ENCODE results near the gene GBX2.

DNA sequence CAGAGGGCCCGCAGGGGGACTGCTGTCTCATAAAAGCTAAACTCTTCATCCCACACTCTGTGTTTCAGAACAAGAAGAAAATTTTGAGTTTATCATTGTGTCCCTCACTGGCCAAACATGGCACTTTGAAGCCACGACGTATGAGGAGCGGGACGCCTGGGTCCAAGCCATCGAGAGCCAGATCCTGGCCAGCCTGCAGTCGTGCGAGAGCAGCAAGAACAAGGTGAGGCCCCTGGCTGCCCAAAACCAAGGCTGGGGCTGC lies 131.8 kb downstream of the GBX2 start:
- PRO-cap, result no peak
- RAMPAGE, long total RNA, result no peak

DNA sequence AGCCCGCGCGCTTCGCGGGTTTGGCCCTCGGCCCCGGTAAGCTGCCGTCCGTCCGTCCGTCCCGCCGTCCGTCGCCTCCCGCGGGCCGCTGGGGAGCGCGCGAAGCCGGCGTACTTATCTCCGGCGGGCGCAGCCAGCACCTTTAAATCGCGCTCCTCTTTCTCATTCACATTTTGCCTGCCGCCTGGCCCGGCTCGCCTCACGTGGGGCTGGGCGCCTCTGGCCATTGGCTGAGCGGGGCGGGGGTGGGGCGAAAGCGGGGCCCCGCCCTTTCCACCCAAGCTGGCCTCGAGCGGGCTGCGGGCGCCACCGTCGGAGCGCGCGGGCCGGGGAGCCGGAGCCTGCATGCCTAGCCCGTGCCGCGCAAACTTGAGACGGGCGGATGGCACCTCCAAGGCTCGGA lies at the start of gene GBX2:
TSS of gene GBX2 (minus strand) at position 144 of the 403 bp plus-strand sequence.
- PRO-cap, result no peak
- RAMPAGE, long total RNA, result no peak

DNA sequence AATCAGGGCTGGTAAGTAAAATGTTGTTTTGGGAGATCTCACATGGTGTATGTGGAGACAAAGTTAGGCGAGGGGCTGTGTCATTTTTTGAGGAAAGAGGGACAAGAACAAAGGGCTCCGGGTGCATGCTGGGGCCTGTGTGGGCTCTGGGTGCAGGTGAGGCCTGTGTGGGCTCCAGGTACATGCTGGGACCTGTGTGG lies 18.6 kb downstream of the IQCA1 start:
- PRO-cap, result no peak
- RAMPAGE, long total RNA, result no peak

DNA sequence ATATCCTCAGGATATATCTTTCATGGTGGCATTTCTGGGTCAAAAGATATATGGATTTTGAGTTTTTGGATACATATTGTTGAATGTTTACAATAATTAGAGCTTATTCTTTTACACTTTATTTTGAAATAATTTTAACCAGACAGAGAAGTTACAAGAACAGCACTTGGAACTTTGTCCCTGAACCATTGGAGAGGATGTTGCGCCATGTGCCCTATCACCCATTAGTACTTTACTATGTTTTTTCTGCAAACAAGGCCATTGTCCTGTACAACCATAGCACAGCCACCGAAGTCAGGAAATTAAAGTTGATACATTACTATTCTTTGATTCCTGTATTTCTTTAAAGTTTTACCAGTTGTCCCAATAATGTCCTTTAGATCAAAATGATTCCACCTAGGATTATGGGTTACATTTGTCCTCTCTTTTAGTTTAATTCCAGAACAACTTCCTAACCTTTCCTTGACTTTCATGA lies 188.8 kb downstream of the ACKR3 start:
- PRO-cap, result no peak
- RAMPAGE, long total RNA, result no peak

- PRO-cap, result no peak
- RAMPAGE, long total RNA, result no peak
Measured at GRCh38 chr2:236823020-236823791, 253.6 kb downstream of the ACKR3 start.

GRCh38 chr2:236986307-236986919 lies 99.3 kb upstream of the COPS8 start:
- PRO-cap, result no peak
- RAMPAGE, long total RNA, result no peak

DNA sequence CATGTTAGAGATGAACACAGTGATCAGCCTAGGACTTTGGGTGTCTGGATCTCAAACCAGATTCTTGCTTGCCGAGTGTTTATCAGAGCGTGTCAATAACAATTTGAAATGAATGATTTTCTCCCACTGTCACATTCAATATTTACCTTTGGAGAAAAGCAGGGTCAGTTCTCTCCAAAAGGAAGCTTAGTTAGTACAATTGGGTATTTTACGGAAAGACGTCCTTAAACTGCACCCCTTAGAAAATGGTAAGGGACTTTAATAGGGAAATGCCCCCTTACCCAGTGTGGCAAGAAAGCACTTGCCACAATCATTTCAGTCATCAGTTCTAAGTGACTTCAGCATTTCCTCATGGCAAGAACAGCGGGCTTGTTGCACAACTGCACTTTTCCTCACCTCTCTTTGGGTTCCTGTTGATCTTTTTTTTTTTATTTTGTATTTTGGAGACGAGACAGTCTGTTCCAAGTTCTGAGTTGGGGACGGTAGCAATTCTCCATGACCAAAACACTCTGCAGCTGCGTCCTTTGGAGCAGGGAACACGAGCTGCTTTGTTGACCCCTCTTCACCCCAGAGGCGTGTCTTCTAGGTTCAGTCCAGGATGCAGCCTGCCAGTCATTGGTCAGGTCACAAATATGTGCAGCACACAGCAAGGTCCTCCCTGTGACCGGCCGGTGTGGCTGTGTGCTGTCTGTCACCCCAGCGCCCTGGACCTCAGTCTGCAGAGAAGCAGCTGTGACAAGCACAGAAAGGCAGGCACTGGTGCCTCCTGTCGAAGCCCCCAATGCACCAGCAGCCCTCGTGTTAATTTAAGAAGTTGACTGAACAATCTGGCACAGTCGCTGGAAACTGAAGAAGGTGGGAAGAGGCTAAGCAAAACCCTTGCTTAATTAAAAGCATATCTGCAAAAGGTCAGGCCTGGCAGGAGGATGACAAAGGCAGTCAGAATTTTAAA lies 97.0 kb upstream of the COPS8 start:
- PRO-cap, result no peak
- RAMPAGE, long total RNA, result no peak

DNA sequence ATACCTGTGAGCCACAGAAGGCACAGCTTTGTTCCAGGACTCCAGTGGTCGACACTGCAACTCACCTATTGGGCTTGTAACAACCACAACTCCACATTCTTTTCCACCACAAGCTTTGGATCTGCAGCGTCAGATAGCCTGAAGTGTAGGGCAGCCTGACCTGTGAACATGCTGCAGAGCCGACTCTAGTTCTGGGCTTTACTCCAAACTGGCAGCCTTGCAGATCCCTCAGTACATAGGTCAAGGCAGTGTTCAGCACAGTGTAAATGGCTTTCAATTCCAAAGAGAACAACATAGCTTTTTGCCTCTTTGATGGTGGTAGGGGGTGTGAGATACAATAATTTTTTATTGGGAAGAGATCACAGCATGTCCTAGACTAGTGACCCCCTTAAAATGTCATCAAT lies 149.7 kb downstream of the COPS8 start:
- PRO-cap, result no peak
- RAMPAGE, long total RNA, result no peak

- PRO-cap, result no peak
- RAMPAGE, long total RNA, result no peak
Measured at GRCh38 chr2:237256748-237257290, 157.1 kb downstream of the COL6A3 start.

- PRO-cap, result no peak
- RAMPAGE, long total RNA, result no peak
Measured at GRCh38 chr2:237278337-237279013, 135.5 kb downstream of the COL6A3 start.

DNA sequence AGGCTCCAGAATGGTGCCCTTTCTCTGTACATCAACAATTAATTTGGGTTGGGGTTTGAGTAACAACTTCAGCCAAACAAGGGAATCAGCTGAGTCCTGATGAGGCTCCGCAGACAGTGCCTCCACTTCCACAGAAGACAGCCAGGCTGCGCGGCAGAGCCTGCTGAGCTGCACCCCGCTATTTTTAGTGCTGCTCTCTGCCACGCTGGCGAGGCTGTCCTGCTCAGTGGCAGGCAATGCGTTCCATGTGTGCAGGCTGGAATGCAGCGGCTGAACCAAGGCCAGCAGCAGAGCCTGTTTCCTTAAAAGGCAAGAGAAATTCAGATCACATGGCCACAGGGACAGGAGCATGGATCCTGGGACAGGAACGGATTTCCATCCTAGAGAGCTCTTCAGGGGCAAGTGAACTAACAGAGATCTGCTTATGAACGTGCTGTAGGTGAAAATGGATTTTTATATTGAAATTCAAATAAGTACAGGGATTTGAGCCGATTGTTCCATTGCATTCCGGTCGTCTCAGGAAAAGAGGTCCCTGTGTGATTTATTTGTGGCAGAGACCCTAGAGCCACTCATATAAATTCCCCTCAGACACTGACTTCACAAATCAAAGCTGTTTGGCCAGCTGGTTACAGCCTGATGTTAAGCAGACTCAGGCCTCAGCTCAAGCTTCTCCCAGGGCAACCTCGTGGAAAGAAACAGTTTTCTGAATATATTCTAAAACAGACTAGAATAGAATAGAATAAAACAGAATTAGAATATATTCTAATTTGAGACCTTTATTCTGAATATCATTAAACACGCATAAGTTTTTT lies 98.6 kb downstream of the COL6A3 start:
- PRO-cap, result no peak
- RAMPAGE, long total RNA, result no peak

GRCh38 chr2:237321075-237321606 lies 92.8 kb downstream of the COL6A3 start:
- PRO-cap, result no peak
- RAMPAGE, long total RNA, result no peak

GRCh38 chr2:237357720-237358144 lies 56.2 kb downstream of the COL6A3 start:
- PRO-cap, result no peak
- RAMPAGE, long total RNA, result no peak

DNA sequence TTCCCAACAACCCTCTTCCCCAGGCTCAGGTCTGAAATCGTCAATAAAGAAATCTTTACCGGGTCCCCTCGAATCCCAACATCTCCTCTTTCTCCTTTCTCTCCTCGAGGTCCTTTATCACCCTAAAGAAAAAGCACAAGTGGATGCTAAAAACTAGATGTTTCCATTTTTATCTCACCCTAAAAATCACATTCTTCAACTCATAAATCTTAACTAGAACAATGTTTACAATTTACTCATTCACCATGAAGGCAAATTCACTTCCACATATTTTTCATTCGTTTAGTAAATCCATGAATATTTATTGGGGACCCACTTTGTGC lies 55.5 kb downstream of the COL6A3 start:
- PRO-cap, result no peak
- RAMPAGE, long total RNA, result no peak

DNA sequence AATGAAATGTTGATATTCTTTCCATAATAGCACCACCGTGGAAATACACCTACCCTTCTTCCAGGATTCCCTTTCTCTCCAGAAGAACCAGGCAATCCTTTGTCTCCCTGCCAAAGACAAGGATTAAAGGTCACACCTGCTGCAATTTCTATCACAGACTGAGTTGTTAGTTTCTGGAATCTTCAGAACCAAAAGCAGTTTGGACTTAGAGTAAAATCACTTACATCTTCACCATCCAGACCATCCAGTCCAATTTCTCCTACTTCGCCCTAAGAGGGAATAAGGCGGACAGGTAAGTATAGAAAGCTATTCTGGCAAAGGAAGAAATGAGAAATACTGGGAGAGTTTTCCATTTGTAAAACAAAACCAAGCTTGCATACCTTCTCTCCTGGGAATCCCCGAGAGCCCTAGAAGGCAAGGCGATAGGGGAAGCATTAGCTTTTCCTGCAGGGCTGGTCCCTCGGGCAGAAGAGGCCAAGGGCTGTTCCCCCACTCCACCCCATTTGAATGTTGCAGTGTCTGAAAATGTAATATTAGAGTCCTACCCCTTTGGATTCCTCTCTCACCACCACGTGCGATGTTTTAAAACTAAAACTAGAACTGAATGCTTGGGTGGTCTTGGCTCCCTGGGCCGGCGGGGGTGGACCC lies 54.9 kb downstream of the COL6A3 start:
- PRO-cap, result no peak
- RAMPAGE, long total RNA, result no peak

DNA sequence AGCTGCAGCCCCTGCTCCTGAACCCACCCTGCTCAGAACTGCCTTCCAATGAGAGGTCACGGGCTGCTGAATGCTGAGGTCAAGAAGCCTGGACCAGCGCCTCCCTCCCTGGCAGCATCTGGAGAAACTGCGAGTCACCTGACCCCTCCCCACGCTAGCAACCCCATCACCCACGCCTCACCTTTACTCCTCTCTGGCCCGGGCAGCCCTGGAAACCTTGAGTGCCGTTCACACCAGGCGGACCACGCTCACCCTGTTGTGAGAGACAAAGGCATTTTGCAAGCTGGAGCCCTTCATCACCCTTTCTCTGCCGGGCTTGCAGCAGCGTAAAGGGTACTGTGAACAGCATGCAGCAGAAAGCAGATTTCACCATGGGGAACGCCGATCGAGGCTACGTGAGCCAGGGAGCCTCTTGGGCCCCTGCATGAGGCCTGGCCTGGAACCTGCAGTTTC lies 54.0 kb downstream of the COL6A3 start:
- PRO-cap, result no peak
- RAMPAGE, long total RNA, result no peak

DNA sequence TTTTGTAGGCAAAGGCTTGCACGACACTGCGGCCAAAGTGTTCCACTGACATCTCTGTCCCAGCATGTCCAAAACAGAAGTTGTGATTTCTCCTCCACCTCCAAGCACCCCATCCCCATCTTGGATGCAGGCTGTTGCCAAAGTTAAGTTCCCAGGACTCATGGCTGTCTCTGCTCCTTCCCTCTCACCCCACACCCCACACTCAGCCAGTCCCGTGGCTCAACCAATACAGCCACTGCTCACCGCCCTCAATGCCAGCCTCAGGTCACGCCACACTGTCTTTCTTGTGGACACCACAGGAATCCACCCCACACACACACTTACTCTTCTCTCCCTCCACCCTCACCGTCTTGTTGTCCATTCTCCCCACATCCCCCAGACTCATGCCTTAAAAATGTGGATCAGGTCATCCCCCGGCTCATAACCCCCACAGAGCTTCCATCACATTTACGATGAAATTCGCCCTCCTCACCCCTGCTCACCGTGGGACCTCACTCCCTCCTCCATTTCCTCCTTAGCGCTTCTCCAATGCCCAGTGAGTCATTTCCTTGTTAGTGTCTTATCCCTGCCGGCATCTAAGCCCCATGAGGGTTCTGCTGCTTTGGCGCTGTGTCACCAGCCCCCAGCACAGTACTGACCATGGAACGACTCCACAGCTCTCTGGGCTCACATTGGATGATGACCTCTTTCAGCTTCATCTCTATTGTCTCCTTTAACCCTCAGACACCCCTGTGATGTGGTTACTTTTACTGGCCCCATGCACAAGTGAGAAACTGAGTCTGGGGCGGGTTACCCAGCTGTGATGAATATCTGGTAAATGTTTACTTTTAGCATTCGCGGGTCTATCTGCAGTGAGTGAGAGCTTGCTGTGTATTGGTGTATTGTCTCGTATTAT lies 13.8 kb downstream of the MLPH start:
- PRO-cap, result no peak
- RAMPAGE, long total RNA, result no peak

GRCh38 chr2:237502464-237502913 lies 15.4 kb downstream of the MLPH start:
- PRO-cap, result no peak
- RAMPAGE, long total RNA, result no peak

DNA sequence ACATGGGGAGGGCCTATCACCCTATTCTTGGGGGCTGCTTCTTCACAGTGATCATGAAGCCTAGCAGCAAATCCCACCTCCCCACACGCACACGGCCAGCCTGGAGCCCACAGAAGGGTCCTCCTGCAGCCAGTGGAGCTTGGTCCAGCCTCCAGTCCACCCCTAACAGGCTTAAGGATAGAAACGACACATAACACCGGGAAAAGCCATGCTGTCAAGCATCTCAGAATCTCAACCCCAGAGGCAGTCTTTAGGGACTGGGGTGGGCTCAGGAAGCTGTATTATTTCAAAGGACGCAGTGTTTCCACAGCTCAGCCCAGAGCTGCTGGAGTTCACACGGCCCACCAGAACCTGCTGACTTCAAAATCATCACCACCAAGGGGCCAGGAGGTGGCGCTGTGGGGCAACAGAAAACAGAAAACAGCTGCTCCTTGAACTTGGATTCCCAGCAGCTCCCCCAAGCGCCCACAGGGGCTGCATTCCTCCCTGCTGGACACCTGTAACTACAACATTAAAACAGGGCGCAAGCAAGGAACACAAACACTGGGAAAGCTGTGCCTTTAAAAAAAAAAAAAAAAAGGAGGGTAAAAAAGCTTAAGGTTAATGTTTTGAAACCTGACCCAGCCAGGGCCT lies 25.6 kb downstream of the MLPH start:
- PRO-cap, result no peak
- RAMPAGE, long total RNA, result no peak

DNA sequence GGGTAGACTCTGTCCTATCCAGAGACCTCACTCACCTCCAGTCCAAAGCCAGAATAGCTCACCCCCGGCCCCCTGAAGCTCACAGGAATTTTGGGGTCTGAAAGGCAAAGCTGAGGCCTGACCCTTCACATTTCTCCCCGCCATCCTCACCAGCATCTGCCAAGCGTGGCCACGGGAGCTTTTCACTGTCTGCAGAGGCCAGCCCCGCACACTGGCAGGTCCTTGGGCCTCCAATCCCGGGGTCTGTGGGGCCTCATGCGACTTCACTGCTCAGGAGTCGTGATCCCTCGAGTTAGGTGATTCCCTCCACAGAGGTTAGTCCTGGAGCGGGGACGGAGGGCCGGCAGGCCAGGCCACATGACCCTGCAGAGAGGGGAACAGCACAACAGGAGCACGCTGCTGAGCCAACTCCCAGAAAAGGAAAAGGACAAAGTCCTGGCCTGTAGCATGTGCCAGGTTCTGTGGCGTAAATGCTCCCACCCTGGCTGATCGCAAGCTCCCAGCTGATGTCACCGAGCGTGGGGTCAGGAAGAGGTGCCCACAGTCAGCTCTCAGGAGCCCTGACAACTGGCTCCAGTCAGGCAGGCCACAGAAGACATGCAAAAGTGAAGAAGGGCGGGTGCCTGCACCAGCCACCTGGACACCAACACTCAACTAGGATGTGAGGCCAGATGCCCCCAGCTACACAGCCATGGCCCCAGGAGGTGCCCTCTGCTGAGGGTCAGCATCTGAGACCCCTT lies 15.3 kb upstream of the PRLH start:
- PRO-cap, result no peak
- RAMPAGE, long total RNA, result no peak